Trachea (tissue), 1 donor: ENCODE measurements around a stretch of chr13.

DNA sequence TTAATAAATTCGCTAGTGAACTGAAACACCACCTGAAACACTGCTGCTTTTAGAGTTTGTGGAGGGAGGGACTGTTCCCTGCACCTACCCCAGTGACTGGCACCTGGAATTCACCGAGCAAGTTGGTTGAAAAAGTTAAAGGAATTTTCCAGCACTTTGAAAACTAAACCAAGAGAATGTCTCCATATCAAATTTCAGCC, 3.6 kb upstream of the RAB20 start:
- PRO-cap, result no peak

DNA sequence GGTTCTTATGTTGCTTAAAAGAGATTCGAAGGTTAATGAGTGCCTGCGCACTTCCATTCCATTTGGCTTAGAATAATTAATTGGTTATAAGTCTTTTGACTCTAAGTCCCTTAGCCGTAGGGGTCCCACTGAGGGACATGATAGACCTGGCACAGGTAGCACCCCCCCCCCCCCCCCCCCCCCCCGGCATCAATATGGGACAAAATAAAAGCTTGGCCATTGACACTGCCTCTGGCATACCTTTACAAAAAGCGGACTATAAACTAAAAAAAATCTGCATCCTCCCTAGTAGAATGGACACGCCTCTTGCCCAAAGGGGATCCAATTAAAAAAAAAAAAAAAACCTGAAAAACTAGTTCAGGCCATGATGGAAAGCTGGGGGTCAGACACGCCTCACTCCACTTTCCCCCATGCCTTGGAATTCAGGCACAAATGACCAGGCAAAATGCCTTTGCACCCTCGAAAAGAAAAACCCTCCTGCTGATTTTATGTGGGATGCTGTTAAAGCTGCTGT, 5.4 kb upstream of the NAXD start:
- PRO-cap, result no peak

GRCh38 chr13:110611161-110611582, 4.2 kb upstream of the NAXD start:
- PRO-cap, result no peak

DNA sequence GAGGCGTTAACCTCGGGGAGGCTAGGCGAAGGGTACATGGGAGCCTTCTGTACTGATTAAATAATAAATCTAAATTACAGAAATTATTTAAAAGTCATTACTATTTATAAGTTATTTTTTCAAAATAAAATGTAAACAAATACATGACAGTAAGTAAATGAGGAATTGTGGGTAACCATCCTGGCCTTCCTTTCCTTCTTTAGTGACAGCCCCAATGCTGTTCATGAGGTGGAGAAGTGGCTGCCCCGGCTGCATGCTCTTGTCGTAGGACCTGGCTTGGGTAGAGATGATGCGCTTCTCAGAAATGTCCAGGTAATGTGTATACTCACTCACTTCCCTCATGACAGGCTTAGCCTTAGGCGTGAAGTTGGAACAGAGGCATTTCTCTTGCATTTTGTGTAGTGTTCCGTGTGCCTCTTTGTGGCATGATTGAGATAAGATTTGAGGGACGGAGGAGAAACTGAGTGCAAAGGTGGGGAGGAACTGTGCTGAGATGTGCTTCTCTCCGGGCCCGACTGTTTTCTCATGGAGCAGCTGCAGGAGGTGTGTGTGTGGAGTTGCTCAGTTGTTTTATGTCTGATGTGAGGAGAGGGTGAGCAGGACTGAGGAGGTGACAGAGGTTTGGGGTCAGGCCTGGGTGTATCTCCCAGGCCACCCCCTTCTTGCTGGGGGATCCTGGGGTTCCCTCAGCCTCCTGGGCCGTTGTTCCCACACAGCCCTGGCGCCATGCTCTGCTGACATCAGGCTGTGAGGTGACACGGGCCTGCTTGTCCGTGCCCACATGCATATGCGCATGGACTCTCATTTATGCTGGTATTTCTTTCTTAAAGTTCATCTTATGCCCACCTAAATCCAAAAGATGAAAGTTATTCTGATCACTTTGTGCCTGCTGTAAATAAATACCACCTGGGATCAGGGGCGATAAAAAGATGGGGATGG, 12.2 kb downstream of the NAXD start:
- PRO-cap, result no peak

DNA sequence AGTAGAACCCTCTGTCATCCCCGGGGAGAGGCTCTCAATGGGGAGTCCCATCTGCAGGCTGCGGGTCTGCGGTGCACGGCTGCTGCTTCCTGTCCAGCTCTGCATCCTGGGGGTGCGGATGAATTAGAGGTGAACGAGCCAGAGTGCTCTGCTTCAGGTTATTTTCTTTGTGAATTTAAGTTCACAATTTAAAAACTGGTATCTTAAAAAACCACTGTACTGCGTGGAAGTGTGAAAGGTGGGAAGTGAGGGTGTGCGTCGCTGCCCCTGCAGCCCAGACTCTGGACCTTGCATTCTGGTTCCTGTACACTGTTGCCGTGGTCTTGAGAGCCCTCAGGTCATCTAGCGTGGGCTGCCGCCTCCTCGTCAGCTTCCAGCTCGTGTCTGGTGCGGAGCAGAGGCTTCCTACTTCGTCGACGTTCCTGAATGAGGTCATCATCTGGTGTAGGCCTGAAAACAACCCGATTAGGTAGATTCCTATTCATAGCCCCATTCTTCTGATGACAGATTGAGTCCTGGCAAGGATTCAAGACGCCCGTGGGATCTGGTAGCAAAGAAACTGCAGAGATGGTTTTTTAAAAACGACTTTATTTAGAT, 13.5 kb downstream of the NAXD start:
- PRO-cap, result no peak

DNA sequence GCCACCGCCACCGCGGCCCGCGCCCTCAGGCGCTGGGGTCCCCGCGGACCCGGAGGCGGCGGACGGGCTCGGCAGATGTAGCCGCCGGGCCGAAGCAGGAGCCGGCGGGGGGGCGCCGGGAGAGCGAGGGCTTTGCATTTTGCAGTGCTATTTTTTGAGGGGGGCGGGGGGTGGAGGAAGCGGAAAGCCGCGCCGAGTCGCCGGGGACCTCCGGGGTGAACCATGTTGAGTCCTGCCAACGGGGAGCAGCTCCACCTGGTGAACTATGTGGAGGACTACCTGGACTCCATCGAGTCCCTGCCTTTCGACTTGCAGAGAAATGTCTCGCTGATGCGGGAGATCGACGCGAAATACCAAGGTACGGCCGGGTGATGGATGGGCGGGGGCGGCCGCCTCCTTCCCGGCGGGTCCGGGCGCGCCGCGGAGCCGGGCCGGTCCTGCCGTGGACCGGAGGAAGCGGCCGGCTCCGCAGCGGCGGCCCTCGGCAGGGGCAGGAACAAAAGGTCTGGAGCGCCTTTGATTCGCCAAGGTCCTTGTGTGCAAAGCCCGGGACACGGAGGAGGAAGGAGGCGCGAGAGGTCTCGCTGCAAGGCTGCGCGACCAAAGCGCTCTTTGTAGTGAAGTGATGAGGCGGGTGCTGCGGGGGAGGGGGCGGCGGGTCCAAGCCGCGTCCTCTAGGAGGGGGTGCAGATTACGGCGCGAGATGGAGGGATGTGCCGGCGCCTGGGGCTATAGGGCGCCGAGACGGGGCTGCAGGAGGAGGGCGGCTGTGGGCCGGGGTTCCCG, 621 bp downstream of the ING1 start:
- PRO-cap, result unidirectional peak, plus-strand start at position 159 of the sequence; bidirectional peak, plus-strand start at position 689 of the sequence, minus-strand start at position 602 of the sequence

- PRO-cap, result bidirectional peak, plus-strand start at chr13:110714973, minus-strand start at chr13:110714767; bidirectional peak, plus-strand start at chr13:110715033, minus-strand start at chr13:110715055; unidirectional peak, minus-strand start at chr13:110715096; bidirectional peak, plus-strand start at chr13:110715872, minus-strand start at chr13:110715353
These were observed 1.6 kb downstream of the ING1 start for GRCh38 chr13:110714855-110715709.

GRCh38 chr13:110715710-110716648, 2.5 kb downstream of the ING1 start:
- PRO-cap, result bidirectional peak, plus-strand start at chr13:110715872, minus-strand start at chr13:110715353

DNA sequence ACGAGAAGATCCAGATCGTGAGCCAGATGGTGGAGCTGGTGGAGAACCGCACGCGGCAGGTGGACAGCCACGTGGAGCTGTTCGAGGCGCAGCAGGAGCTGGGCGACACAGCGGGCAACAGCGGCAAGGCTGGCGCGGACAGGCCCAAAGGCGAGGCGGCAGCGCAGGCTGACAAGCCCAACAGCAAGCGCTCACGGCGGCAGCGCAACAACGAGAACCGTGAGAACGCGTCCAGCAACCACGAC, 5.8 kb downstream of the ING1 start:
- PRO-cap, result no peak

DNA sequence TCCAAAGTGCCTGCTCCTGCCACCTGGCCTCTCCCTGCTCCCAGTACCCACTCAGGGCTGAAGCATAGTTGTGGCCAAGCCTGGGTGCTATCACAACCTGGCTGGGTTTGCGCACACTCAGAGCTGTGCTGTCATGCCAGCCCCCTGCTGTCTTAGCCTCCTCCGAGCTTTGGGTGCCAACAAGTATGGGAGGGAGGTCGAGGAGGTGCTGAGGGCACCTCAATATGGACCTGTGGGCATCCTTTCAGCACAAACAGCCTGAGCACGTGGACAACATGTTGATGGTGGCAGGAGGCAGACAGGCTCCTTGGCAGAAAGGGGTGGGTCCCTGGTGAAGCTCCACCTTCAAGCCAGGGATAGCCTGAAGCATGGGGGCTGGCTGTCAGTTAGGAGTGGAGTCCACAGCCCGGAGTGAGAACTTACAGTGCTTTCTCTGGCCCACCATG, 79.6 kb downstream of the ING1 start:
- PRO-cap, result no peak

- PRO-cap, result no peak
These were observed 93.0 kb downstream of the ANKRD10 start for GRCh38 chr13:110821887-110822246.

DNA sequence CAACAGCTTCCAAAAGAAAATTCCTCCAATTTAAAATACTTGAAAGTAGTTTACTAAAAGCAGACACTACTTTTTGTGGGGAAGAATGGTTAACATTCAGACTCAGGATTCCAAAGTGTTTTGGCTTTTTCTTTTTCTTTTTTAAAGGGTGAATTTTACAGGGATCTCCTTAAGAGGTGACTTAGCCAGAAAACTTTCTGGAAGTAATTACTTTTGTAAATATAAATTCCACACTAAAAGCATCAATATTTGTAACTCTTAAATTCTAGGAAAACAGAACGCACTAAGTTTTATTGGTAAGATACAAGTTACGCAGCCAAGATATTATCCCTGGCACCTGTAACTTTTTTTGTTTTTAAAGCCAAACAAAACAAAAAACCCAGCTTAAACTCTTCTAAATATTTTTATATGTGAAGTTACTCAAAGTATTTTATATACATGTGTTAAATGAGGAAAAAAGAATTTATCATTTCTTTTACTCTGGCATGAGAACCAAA, 25.2 kb downstream of the ANKRD10 start:
- PRO-cap, result no peak

GRCh38 chr13:111082032-111082654, 33.0 kb upstream of the ARHGEF7 start:
- PRO-cap, result unidirectional peak, minus-strand start at chr13:111082398

GRCh38 chr13:111083169-111083747, 31.9 kb upstream of the ARHGEF7 start:
- PRO-cap, result no peak

DNA sequence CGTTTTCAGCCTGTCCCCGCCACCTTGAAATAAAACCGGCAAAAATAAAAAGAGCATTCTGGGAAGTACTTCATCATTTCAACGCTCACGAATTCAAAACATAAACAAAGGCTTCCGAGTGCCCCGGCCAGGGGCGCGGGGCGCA, 342 bp upstream of the ARHGEF7 start:
- PRO-cap, result no peak

DNA sequence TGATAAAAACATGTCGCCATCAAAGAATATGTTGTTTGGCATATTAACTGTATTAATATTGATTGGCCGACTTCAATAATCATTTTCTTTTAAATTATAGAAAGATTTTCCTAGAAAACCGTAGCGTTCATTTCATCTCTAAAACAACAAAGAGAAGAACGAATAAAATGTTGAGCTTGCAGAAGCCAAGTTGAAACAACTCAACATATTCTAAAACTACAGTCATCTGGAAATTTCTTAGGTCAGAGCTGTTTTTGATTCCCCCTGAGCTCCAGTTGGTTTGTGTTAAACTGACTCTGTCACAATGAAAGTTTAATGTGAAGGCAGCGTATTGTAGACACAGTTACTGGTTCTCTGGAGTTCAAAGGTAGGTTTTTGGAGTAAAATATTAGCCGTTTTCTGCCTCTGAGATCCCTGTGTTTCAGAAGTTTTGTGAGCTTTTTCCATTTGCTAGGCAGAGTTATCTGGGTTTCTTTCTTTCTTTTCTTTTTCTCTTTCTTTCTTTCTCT, 2.1 kb downstream of the ARHGEF7 start:
- PRO-cap, result no peak

DNA sequence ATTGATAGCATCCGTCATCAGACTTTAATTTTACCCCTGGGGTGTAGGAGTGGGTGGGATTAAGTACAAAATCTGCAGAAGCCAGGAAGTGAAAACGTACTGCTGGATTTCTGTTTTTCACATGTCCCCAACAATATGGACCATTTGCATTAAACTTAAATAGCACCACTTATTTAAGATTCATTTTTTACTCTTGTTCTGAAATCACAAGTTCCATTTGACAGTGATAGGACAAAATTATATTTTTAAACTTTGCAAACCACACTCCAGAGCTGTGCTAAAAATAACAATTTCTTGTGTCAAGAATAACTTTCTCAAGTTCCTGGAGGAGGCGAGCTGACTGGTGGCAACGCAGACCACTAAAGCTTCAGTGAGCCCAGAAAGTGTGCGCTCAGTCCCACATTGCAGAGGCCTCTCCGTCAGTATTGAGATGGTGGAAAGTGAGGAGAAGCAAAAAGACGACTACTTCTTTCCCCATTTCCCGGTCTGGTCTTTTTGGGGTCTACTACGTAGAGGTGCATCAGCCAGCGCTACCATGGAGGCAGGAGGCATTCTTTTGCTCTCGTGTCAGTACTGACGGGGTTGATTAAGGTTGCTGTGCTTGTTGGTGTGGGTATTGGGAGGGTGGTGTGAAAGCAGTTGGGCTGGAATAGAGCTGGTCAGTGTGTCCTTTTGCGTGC, 71.5 kb downstream of the ARHGEF7 start:
- PRO-cap, result unidirectional peak, plus-strand start at position 334 of the sequence

DNA sequence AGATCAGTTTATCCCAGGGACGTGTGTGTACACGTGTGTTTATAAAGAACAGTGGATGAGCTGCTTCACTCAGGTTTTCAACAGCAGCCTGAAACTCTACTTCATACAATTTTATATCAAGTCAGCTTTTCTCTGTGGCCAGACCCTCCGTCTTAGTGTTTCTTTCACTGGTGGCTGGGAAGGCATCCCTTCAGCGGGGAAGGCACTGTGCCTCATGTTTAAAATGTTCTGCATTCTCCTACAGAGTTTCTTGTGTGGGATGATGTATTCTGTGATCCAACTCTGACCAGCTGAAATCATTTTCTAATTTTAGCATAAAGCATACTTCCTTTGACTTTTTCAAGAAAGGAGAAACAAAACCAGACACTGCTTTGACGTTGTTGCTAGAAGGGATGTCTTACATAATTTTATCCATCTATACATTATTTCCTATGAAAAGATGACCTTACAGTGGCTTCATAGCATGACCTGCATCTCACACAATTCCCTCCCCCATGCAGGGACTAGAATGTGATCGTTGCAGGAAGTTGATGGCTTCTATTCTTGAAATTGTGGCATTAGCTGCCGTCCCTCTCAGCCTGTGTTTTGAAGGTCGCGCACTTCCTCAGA, 38.7 kb upstream of the TEX29 start:
- PRO-cap, result no peak

DNA sequence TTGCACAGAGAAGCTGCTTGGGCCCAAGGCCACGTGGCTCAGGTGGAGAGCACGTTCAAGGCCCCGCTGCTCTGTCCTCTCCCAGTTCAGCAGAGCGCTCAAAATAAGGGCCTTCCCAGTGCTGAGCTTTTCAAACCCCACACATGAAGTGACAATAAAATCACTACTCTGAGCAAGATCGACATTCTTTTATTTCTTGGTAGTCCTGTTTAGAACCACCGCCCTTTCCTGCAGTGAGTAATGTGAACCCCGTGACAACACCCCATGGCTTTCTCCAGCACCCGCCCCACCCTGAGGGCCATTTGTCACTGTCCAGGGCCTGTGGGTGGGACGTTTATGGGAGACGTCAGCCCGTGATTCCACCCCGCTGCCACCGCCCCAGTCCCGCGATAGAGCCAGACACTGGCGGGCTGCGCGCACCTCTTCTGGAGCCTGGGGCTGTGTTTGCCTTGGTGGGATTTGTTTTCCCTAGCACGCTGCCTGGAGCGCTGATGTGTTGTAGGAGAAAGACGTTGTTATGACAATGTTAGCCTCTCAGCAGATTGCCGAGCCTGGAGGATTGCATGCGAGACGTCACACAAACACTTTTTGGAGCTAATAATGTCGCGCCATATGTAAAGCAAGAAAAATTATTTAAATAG, 263.6 kb downstream of the TEX29 start:
- PRO-cap, result no peak

GRCh38 chr13:111844431-111844731, 222.6 kb upstream of the SOX1 start:
- PRO-cap, result no peak